Measurements from ENCODE around the gene ACOT12.

DNA sequence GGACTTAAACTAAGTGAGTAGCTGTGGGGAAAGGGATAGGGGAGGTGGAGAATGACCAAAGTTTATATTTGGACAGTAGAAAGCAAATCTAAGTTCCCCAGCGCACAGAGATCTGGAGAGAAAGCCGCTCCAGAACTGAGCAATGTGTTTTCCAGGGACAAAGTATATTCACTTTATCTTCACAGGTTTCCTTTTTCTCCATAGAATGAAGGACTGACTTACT is 22.5 kb upstream of the MSH3 start:
- RRBS, result no CpG with 5 or more reads among the region's 2 CpGs

GRCh38 chr5:80651732-80652500 is 2.5 kb upstream of the MSH3 start:
- RRBS, result no CpG with 5 or more reads among the region's 20 CpGs

GRCh38 chr5:80655433-80655849 is 658 bp upstream of the DHFR start:
- RRBS, result no CpG with 5 or more reads among the region's 6 CpGs

DNA sequence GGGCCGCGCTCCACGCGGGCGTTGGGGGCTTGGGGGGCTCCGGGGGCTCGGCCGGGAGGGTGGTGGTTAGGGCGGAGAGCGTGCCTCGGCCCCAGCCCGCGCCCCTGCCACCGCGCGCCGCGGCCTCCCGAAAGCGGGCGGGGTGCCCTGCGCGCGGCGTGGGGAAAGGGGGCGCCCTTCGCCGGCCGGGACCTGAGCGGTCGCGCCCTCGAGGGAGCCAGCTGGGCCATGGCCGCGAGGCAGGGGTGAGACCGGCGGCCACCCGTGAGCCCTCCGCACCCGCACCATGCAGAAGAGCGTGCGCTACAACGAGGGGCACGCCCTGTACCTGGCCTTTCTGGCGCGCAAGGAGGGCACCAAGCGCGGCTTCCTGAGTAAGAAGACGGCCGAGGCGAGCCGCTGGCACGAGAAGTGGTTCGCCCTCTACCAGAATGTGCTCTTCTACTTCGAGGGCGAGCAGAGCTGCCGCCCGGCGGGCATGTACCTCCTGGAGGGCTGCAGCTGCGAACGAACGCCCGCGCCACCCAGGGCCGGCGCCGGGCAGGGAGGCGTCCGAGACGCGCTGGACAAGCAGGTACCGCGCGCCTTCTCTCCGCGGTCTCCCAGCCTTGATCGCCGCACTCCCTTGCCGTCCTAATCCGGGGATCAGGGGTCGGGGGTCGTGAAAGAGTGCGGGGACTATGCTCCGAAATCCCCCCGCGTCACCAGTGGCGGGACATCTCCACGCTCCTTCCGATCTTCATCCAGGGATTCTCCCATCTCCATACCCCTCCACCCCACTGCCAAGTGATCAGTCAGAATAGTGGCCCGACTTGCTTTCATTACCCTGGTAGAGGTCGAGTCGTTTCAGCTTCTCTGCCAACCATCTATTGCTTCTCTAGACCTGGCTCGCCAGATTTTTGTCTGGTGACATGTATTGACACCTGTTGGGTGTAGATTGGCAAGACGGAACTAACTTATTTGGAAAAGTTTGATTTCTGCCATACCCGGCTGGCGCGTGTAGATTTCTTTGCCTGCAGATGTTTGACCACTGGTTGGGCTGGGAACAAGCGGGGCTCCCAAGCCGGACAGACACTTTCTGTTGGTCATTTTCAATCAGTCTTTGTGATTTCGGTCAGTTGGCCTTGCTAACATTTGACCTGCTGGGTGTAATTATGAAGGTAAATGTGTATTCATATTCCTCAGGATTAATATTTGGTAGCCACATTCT is 695 bp downstream of the RASGRF2 start:
- RRBS, result 36% methylated on average over 36 of the region's 100 CpGs

DNA sequence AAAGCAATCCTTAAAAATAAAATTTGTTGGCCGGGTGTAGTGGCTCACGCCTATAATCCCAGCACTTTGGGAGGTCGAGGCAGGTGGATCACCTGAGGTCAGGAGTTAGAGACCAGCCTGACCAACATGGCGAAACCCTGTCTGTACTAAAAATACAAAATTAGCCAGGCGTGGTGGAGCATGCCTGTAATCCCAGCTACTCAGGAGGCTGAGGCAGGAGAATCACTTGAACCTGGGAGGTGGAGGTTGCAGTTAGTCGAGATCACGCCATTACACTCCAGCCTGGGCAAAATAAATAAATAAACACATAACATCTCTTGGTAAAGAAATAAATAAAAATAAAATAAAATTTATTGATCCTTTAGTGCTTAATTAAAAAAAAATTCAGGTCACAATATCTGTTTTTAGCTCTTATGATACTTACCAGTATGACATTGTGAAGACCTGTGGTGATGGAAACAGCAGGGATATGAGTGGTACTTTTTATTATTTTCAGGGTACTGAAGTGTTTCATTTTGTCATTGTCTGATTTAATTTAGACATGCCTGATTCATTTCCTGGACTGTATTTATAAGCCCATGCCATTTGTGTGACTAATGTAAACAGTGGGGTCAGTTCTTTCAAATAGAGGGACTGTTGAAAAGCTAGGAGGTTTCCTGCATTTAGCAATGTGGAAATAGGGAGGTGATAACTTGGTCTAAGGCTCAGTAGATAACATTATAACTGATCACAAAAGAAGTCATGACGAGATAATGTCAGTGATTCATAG is 7.1 kb downstream of the RASGRF2 start:
- RRBS, result no CpG with 5 or more reads among the region's 8 CpGs

GRCh38 chr5:81393385-81394493 is at the start of gene ACOT12:
Gene ACOT12 (minus strand): TSS chr5:81394134.
- RRBS, result 16% methylated on average over 17 of the region's 79 CpGs

GRCh38 chr5:81632396-81633278 is 118.3 kb downstream of the SSBP2 start:
- RRBS, result no CpG with 5 or more reads among the region's 1 CpG

DNA sequence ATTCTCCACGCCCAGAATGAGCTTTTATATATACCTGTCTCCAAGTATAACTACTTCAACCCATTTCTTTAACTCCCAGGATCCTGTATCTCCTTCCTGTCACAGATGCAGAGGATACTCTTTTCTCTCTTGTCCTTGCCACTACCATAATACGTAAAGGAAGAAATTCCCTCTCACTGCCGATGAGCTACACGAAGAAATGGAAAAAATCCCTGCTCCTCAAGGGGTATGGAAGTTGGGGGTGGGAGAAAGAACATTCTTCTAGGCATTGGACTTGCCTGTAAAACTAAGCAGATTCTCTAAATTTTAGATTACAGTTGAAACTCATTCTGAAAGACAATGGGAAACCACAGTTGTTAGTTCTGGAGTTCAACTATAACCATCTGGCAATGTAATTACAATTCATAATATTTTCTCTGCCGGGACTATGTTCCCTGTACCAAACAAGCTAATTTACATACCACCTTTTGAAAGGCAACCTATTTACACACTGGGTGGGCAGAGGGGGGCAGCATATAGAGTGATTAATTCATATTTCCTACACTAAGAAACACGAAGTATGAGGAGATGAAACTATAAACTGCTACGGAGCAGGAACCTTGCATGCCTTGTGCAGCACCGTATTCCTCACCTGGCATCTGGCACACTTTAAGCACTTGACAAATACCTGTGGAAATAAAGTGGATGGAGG is 54.5 kb downstream of the SSBP2 start:
- RRBS, result no CpG with 5 or more reads among the region's 8 CpGs

DNA sequence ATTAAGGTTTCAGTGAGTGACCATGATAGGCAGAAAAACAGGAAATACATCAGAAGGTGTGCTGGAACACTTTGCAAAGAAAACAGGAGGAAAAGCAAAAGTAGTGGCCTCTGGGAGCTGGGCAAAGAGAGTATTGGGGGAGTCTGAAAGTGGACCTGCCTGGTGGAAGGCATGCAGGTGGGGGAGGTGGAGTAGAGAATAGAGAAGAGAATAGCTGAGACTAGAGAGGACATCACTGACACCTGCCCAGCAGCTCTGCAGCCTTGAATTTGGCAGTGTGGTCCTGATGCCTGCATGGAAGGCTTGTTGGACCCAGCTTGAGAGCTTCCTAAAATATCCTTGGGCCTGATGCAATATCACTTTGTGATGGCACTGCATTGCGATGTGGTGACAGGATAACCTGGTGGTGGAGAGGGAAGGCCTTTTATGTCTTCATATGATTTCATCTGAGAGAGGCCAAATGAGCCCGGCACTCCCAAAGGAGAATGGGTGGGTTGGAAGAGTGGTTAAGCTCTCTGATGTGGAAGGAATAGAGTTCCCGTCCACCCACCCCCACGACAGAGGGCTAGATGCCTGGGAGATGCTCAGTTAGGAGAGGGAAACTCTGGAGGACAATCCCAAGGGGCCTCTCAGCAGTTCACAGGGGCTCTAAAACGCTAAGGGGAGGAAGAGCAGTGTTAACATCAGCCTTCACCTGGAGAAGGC is 99.6 kb upstream of the SSBP2 start:
- RRBS, result no CpG with 5 or more reads among the region's 5 CpGs

- RRBS, result no CpG with 5 or more reads among the region's 1 CpG
Observed at GRCh38 chr5:82106775-82107182, 135.0 kb downstream of the ATG10 start.

DNA sequence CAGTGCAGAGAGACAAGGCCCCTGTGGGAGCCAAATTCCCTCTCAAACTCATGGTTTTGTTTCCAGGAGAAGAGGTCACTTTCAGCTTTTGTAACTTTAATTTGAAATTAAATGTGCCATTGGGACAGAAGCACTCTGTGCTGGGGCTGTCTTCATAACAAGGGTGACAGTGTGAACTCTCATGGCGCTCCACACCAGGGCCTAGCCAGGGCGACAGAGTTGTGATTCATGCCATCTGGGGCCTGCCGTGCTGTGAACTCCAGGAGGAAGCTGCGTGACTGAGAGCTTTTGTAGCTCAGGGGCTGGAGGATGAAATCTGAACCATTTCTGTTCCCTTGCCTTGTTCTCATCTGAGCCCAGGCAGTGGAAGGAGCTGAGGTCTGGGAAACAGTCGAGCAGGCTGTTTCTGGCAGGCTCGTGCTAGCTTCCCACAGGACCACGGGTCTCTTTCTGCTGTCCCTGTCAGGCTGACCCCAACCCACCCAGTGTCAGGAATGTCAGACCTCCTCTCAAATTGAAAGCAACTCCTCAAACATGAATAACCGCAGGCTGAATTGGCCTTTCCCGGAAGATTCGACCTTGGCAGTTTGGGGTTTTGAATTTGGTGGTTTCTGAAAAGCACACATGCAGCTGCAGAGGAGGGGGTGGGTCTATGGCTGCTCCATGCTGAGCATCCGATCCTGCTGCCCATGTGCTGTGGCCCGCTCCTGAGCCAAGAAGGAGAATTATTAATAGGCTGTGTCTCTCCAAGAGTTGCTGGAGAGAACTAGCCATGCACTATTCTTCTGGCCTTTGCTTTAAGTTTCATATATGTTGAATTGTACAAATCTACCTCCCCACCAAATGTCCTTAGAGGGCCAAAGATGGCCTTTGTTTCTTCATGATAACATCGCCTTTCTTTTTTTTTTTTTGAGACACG is 69.2 kb upstream of the RPS23 start:
- RRBS, result no CpG with 5 or more reads among the region's 14 CpGs

DNA sequence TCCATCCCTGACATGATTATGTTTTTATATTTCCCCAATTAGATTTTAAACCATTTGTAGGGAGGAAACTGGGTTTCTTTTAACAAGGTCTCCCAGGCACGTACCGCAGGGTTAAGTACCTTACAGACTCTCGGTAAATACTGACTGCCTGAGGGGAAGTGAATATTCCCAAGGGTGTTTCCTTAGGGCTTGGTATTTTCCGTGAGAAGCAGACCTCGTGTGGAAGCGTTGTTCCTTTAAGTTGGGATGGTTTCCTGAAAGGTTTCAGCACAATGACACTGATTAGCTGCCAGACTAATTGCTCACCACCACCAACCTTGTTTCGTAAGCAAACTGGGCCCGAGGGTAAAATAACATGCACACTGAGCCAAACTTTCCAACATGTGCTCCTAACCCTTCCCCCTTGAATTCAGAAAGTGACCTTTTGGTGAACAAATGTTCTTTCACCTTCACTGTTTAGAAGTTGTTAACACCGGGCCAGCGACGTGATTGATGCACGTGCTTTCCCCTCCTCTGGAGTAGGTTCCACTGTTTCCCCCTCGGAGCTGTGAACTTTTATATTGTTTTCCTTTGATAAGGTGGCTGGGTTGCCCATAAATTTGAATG is 128.1 kb upstream of the RPS23 start:
- RRBS, result no CpG with 5 or more reads among the region's 13 CpGs

GRCh38 chr5:82426698-82427102 is 148.5 kb upstream of the RPS23 start:
- RRBS, result no CpG with 5 or more reads among the region's 3 CpGs

DNA sequence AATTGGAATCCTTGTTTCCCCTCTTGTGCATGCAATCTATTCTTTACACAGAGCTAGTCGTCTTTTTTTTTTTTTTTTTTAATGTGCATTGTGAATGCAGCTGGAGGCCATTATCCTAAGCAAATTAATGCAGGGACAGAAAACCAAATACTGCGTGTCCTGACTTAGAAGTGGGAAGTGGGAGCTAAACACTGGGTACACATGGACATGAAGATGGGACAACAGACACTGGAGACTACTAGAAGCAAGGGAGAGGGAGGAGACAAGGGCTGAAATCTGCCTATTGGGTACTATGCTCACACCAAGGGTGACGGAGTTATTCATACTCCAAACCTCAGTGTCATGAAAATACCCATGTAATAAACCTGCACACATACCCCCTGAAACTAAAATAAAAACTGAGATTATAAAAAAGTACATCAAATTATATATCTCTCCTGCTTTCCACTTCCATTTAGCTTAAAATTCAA is 192.5 kb upstream of the RPS23 start:
- RRBS, result no CpG with 5 or more reads among the region's 3 CpGs

DNA sequence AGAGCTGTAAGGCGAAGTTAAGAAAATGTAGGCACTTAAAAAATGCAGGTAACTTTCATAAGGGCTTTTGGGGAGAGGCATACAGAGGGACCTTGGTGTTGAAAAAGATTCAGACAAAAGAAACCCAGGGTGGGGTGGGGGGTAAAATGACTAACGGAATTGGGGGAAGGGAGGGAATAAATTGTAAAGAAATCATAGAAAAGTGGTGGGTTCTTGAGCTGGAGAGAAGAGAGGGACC is 512 bp downstream of the VCAN start:
- RRBS, result no CpG with 5 or more reads among the region's 2 CpGs

- RRBS, result no CpG with 5 or more reads among the region's 2 CpGs
Observed at GRCh38 chr5:83527059-83527427, 55.5 kb downstream of the VCAN start.

DNA sequence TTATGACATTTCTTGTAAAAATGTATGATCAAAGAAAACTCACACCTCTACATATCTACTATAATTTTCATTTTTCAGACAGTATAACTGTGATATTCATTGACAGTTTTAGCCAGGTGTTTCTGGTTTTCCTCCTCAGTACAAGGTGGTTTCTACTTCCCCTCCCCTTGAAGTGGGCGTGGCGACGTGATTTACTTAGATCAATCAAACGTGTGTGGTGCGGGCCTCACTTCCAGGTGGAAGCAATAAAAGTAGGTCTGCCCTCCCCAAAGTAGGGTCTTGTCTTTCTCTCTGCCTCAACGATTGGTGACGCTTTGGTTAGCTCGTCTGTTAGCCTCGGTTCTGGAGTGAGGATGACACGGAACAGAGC is 48.2 kb downstream of the COX7C start:
- RRBS, result no CpG with 5 or more reads among the region's 10 CpGs

DNA sequence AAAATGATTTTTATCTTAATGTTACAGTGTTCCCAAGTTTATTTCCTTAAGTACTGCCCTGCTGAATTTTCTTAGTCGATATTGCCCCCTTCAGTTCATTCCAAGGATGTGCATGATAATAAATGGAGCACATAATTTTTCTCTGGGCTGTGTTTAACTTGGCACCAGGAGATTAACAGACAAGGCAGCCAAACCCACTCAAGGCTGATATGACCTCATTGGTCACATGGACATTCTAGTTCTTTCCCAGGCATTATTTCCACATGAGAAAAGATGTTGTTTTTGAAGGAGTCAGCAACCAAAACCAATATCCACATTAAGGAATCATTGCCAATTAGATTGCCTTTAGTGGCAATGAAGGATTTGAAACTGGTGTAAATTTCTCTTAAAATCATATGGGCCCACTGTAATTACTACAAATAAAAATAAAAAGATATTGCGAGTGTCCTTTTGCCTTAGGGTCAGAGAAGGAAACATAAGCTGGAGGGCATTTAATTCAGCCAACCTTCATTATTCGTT is 61.9 kb downstream of the COX7C start:
- RRBS, result no CpG with 5 or more reads among the region's 3 CpGs

- RRBS, result no CpG with 5 or more reads among the region's 3 CpGs
Observed at GRCh38 chr5:87081482-87081871, 186.2 kb upstream of the RASA1 start.